Umbilical cord (tissue), 2 donors: ENCODE data around the gene PKN3.

GRCh38 chr9:128211511-128212248 is 8.5 kb downstream of the DNM1 start:
- RAMPAGE, long total RNA = no peak

- RAMPAGE, long total RNA = no peak
Measured at GRCh38 chr9:128390238-128391161, 19.3 kb downstream of the URM1 start.

DNA sequence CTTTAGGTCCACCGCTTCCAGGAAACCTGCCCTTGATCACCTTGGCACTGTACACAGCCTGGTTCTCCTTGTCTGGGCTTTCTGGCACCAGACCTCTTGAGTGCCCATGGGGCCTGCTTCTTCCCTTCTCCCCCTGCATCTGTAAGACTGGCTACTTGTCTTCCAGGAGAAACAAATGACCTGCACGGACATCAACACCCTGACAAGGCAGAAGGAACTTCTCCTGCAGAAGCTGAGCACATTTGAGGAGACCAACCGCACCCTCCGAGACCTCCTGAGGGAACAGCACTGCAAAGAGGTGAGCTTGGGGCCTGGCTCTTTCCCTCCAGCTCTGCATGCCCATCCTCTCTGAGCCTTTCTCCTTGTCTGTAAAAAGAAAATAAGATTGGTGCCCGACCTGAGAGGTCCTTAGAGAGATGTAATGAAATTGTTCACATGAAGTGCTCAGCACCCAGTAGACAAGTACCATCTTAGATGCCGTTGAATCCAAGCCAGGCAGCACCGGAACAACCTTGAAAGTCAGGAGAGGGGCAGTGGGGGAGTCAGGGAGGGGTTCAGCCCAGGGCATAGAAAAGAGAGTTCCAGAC is 17.7 kb downstream of the ODF2 start:
- RAMPAGE, long total RNA = no peak

- RAMPAGE, long total RNA = no peak
Measured at GRCh38 chr9:128555210-128555708, 2.9 kb downstream of the SPTAN1 start.

DNA sequence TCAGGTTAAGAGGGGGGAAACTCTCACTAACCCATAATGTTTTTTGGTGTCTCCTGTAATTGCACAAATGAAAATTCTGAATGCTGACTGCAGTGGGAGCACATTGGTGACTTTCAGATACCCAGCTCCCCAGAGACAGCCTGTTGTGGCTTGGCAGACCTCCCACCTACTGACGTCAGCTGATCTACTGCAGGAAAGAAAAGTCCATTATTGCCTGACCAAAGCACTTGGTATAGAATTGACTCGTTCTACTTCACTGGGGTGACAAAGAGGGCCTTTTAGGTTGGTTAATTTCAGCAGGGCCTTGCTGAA is 6.5 kb downstream of the SPTAN1 start:
- RAMPAGE, long total RNA = no peak

- RAMPAGE, long total RNA = no peak
Measured at GRCh38 chr9:128577948-128578339, 25.6 kb downstream of the SPTAN1 start.

DNA sequence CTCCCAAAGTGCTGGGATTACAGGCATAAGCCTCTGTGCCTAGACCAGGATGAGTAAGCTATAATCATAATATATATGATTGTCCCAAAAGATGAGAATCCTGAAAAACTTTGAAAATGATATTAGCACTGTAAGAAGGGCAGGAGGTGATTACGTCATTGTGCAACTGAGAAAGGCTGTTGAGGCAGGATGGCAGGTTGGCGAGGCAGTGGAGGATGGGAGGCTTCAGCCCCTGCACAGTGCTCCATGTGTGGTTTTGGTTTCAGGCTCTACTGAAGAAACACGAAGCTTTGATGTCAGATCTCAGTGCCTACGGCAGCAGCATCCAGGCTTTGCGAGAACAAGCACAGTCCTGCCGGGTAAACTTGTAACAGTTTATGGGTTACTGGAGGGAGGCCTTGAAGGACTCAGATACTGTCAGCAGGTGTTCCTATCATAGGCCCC is 35.0 kb downstream of the SPTAN1 start:
- RAMPAGE, long total RNA = no peak

GRCh38 chr9:128633605-128633988 is 23.1 kb downstream of the DYNC2I2 start:
- RAMPAGE, long total RNA = no peak

GRCh38 chr9:128685897-128686771 is 2.9 kb upstream of the SET start:
- RAMPAGE, long total RNA = no peak

DNA sequence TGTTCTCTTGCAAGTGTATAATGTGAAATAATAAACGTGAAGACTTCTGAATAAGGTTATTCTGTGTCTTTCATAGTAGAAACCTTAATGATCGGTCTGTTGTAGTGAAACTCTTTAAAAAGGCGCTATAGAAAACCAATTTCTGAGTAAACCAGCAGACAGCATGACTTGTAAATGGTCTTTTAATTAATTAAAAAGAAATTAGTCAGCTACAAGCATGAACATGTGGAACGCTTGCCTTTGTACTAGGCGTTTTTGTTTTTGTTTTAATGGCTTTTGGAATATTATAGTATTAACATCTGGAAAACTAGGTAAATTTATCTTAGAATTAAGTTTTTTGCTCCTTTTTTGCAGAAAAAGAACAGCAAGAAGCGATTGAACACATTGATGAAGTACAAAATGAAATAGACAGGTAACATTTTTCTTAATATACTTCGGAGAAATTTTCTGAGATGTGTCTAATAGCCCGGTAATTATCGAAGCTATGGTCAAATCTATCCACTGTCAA is 1.8 kb downstream of the SET start:
- RAMPAGE, long total RNA = no peak

- RAMPAGE, long total RNA = no peak
Measured at GRCh38 chr9:128696404-128697303, 5.6 kb upstream of the PKN3 start.

- RAMPAGE, long total RNA = no peak
Measured at GRCh38 chr9:128702265-128702927, at the start of gene PKN3. TSS of gene PKN3 (plus strand) at chr9:128702503.

DNA sequence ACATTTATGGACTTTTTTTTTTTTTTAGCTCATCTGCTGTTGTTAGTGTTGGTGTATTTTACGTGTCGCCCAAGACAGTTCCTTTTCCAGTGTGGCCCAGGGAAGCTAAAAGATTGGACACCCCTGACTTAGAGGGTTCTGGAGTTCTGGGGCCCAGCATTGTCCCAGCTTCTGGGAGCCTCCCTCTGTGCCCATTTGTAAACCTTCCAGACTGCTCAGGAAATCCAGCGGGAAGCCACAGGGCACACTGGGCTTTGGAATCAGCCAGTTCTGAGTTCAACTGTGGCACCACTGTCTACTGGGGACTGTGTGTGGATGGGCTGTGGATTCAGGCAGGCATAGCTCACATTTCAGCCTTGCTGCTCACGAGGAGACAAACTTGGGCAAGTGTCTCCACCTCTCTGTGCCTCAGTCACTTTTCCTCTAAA is 9.6 kb downstream of the ZER1 start:
- RAMPAGE, long total RNA = no peak

GRCh38 chr9:128781024-128781499 is 6.0 kb upstream of the TBC1D13 start:
- RAMPAGE, long total RNA = no peak

- RAMPAGE, long total RNA = no peak
Measured at GRCh38 chr9:128819672-128820640, 1.7 kb downstream of the ENDOG start.

DNA sequence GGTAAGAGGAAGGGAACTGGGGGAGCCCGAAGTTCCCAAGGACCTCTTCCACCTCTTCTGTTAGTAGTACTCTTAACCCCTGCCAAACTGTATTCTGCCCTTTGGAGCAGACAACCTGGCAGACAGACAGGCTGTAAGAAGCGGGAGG is 1.2 kb downstream of the LRRC8A start:
- RAMPAGE, long total RNA = no peak

DNA sequence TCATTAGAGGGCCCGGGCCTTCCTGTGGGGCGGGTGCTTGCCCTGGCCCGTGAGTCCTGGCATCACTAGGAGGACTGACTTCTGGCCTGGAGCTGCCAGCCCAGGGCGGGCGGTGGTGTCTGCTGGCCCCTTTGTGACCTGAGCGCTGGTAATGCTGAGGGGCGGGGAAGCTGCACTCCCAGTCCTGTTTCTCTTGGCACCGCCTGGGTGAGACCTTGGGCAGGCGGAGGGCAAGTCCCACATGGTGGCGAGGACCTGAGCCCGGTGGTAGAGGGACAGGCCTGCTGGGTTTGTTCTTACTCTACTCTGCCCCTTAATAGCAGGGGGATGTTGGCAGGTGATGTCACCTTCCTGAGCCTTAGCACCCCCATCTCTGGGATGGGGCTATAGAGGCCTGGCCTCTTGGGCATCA is 18.0 kb upstream of the PHYHD1 start:
- RAMPAGE, long total RNA = no peak

DNA sequence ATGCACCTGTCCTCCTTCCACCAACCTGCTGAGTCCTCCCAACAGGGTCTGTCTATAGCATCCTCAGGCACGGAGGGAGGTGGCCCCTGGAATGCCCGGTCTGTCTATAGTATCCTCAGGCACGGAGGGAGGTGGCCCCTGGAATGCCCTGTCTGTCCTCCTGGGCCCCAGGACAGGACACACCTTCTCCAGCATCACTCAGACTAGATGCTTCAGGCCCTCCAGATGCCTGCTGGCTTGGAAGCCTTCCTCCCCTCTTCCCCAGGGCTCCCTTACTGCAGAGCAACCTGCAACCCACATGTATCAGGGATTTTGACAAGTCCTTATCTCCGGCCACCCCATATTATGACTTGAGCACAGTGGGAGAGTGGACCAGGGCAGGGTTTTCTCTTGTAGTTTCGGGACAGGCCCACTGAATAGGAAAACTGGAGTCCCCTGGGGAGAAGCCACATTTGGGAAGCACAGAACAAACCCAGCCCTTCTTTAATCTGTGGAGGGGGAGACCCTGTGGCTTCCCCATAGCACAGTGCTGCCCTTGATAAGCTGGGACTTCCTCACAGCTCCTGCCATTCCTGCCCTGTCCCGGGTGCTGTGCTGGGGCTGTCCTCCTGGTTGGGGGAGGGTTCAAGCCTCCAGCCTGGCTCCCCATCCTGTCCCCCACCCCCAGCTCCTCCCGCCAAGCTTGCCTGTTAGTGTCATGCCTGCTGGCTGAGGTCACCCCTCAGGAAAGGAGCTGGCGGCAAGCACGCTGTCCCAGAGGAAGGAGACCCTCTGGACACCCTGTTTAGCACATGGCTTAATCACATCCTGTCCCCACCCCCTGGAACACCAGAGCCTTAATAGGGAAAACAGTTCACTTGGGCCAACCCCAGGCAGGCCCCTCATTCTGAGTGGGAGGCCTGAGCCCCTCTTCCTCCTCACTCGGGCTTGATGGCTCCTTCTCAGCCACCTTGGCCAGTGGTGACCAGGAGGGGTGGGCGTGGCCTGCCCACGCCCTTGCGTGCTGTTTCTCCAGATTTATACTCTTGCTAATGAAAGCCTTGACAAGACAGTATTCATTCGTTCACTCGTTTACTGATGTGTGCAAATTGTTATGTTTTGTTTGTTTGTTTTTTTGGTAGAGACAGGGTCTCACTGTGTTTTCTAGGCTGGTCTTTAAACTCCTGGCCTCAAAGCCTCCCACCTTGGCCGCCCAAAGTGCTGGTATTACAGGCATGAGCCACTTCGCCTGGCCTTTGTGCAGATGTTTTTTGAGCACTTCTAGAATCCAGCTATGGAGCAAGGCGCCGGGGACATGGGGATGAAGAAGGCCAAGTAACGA is 9.3 kb upstream of the PHYHD1 start:
- RAMPAGE, long total RNA = no peak

DNA sequence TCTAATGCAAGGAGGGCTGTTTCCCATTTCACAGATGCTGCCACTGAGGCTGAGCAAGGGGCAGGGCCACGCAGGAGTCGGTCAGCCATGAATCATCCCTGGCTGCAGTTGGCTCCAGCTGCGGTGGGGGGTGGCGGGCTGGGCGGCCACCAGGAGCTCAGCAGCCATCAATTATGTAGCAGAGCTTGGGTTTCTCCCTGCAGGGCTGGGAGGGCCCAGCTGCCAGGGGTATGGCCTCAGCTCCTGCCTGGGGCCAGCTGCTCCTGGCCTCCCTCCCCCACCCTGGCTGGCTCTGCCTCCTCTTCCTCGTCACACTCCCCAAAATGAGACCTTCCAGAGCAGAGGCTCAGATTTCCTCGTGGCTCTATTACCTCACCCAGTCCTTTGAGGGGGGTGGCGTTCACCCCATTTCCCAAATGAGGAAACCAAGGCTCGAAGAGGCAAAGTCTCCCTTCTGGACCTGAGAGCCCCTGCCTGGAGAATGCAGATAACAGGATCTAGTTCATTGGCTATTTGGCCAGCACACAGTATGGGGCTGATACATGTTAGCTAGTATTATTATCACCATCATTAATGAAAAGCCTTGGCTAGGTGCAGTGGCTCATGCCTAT is 4.5 kb downstream of the SH3GLB2 start:
- RAMPAGE, long total RNA = no peak

DNA sequence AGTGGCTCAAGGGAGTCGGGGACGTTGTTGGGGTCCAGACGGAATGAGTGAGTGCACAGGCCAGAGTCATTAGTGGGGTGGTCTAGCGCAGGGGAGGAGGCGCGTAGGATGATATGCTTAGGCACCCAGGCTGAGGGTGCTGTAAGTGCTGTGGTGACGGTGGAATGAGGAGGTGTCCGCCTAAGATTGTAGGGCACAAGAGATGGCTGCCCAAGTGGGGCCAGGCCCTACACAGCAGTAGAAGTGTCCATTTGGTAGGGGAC is 704 bp downstream of the MIGA2 start:
- RAMPAGE, long total RNA = no peak